Cardiac ventricle fibroblast (primary cell): ENCODE results near the gene SLC35A5.

DNA sequence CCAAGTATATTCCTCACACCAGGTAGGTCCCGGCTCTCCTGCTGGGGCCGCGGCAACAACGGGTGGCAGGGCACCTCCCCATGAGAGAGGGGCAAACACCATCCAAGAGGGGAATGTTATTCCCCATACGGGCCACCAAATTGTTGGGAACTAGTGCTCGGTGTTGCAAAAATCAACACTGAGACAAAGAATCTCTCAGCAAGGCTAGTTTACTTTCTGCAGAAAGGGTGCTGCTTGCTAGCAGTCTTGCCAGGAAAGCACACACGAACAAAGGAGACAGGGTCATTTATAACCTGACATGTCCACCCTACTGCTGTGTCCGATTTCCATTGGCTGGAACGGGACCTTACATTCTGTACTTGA, 102.1 kb upstream of the NECTIN3 start:
- RAMPAGE, long total RNA: no peak

DNA sequence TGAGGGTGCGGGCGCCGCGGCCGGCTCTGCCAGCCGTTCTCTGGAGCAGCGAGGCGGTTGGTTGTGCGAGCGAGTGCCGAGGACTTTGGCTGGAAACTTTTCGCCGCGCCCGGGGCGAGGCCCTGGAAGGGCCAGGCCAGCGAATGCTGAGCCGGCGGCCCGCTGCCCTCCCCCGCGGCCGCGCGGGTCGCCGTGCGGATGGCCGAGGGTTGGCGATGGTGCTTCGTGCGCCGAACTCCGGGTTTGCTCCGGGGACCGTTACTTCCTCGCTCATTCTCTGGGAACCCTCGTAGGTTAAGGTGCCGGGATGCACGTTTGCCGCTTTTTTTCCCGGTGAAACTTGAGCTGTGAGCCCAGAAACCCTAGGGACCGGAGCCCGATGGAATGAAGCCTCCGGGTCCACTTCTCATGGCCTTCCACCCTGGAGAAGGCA, 622 bp downstream of the NECTIN3 start:
- RAMPAGE, long total RNA: no peak

GRCh38 chr3:111543725-111544267, 1.8 kb downstream of the CD96 start:
- RAMPAGE, long total RNA: no peak

DNA sequence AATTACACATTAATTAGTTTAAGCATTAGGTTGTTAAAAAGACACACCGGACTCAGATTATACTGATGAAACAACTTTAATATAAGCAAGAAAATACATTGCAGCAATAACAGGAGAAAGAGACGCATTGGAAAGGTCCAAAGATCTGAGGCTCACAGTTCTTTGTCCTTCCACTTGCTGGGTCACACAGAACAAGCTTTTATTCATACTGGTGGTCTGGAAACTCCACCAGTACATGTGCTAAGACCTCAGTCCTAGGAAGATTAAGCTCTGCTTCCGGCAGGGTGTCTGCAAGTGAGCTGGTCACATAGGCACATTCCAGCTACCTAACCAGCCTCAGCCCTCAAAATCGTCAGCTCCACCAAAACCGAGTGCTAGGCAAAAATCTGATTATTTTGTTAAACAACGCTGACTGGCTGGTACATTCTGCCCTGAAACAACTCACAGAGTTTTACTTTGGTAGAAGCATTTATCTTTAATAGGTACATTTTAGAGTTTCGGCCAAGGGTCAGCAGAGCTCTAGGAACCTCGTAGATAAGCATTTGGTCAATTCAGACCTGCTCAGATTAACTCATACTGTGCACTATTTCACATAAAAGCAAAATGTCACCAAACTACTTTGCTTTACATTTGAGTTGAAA, 2.2 kb downstream of the ZBED2 start:
- RAMPAGE, long total RNA: no peak

DNA sequence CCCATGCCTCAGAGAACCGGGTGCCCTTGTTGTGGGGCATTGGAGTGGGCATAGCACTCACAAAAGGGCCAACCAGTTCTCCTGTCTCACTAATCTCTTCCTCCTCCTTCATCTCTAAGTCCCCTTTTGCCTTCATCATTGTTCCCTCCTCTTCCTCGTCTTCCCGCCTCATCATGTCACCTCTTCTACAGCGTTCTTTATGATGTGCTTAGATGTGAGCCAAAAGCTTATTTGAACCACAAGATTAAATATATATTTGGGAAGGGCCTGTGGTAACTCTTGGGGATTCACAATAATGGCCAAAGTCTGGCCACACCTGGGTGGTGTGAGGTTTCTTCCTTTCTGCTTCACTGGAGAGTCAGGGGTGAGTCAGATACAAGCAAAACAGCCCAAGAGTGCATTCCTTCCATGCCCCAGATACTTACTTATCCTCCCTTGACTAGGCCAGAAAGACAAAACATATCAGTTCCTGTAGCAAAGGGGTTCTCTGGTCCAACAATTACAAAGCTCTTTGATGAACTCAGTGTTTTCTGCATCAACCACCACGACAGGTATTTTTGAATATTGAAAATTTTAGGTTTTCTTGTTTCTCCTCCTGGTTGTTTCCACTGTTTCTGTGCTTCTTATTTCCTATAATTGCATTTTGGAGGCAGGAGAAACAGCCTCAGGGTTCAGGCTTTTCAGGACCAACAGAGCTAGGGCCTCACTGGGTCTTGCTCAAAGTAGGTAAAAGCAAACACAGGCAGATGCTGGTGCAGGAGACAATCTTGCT, 933 bp downstream of the ZBED2 start:
- RAMPAGE, long total RNA: no peak

DNA sequence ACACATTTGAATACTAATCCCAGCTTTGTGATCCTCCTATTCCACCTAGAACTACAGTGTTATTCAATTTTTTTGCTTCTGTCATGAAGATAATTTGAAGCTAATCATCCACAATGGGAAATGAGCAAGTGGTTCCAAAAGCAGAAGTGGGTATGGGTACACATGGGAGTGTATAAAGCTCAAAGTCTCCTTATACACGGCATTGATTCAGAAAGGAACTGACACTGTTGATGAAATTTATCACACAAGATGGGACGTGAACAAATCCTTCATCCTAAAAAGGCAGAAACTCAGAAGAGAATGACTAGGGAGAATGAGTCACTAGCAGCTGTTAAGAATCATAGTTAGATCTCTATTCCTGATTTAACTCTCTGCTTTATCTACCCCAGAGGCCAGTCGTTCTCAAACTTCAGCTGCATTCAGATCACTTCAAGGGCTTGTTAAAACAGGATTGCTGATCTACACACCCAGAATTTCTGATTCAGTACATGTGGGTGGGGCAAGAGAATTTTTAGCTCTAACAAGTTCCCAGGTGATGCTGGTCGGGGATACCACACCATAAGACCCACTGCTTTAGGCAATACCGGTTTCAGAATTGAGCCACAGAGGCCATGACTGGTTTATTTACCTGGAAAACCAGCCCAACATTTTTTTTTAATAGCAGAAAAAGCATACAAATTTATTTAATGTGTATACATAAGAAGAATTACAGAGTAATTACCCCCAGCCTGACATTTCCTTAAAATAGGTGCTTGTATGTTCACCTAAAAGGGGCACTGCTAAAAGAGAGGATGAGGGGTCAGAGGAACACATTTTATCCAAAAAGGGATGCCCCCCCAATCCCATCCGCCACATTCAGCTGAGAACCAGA, 87.0 kb downstream of the PLCXD2 start:
- RAMPAGE, long total RNA: no peak

DNA sequence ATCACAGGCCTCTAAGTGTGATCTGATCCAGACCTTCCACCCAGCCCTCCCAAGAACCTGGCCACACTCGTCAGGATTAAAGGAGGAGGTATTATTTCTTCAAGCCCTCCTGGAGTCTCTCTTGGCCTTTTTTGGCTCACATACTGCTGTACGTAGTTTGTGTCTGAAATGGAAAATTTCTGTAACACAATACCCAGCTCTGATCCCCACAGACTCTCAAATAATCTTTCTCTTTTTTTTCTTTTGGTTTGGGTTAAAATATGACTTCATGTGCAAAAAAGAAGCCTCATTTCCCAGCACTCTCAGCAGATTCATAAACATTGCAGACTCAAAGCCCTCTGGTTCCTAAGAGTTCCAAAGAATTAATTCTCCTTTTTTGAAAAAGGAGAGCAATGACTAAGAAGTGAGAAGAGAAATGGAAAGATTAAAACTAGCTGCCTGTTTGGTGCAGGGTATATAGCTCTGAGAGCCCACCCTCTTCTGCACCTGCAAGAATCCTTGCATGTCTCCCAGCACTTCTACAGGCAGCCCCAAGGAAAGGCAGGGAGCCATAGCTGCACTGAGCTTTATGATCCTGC, 88.2 kb downstream of the PLCXD2 start:
- RAMPAGE, long total RNA: no peak

DNA sequence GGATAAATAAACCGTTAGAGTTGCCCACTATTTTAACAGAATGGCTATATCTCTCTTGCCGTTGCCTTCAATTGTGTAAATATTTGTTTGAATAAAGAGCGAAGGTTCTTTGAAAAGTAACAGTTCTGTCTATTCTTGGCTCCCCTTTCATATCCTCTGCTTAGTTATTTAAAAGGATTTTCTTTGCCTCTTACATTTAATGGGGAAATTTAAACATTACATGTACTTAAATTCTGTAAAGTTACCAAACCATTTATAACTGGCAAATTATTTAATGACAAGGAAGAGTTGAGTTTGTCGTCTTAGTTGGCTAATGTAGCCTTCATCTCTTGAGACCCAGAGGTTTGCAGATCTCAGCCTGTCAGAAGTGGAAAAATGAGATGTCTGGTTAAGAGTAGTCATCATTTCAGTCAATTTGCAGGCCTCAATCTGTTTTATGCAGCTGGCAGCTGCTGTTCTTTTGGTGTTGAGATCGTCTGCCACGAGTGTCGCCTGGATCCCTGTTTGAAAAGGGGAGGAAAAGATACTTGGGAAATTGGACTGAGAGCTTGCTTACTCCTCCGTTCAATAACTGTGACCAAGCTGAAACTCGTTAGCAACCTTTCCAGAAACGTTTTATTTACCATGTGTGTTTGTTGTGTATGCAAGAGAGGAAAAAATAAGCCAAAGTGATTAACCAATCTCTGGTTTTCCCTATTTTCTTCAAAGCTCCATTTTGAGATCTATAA, 2.2 kb downstream of the PHLDB2 start:
- RAMPAGE, long total RNA: no peak

- RAMPAGE, long total RNA: no peak
These were observed 11.1 kb upstream of the ABHD10 start for GRCh38 chr3:111967537-111968317.

DNA sequence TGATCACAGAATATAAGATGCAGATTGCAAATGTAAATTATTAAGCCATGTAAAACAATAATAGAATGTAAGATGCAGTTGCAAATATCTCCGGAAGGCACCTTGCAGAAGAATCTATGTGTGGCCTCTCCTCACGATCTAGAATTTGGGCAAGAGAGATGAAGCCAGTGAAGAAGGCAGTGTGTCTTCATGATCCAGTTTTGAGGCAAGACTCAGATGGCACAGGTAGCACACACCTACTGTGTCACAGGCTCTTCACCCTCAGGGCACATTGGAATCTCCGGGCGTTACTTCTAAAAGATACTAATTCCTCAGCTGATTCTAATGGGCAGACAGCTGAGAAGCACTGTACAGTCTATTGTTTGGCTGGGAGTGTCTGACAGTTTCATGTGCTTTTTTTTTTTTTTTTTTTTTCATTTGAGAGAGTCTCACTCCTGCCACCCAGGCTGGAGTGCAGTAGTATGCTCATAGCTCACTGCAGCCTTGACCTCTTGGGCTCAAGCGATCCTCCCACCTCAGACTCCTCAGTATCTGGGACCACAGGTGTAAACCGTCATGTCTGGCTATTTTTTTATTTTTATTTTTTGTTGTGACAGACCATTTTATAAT, 3.8 kb downstream of the C3orf52 start:
- RAMPAGE, long total RNA: no peak

DNA sequence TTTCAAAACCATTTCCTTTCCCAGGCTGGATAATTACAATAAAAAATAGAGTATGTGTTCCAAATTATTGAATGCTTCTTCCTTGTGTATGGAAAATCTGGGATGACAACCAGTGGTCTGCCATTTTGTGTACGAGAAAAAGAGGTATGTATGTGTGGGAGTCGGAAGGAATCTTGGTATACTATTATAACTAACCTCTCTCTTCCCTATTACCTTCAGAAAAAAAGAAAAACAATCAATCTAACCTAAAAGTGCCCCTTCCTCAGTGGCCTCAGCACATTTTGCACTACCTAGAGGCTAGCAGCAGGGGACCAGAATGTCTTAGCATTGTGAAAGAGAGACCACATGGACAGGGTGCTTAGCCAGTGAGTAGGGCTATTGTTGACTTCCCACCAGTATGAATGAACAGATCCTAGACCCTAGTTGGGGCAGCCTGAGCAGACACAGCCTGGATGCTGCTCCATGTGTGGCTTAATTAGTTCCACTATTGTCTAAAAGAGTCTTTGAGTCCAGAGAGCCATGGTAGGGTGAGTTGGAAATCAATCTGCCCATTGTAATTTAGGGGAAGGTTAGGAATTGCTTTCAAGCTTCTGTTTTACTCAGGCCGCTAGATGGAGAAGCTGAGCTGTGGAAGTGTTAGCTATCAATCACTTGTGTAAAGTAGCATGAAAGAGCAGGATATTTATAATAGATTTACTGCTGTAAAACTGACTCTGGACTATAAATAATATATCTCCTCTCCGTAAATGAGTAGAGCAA, 3.8 kb upstream of the GCSAM start:
- RAMPAGE, long total RNA: no peak

GRCh38 chr3:112302121-112302961, 8.3 kb upstream of the SLC9C1 start:
- RAMPAGE, long total RNA: no peak

GRCh38 chr3:112421333-112422044, 77.8 kb downstream of the BTLA start:
- RAMPAGE, long total RNA: no peak

DNA sequence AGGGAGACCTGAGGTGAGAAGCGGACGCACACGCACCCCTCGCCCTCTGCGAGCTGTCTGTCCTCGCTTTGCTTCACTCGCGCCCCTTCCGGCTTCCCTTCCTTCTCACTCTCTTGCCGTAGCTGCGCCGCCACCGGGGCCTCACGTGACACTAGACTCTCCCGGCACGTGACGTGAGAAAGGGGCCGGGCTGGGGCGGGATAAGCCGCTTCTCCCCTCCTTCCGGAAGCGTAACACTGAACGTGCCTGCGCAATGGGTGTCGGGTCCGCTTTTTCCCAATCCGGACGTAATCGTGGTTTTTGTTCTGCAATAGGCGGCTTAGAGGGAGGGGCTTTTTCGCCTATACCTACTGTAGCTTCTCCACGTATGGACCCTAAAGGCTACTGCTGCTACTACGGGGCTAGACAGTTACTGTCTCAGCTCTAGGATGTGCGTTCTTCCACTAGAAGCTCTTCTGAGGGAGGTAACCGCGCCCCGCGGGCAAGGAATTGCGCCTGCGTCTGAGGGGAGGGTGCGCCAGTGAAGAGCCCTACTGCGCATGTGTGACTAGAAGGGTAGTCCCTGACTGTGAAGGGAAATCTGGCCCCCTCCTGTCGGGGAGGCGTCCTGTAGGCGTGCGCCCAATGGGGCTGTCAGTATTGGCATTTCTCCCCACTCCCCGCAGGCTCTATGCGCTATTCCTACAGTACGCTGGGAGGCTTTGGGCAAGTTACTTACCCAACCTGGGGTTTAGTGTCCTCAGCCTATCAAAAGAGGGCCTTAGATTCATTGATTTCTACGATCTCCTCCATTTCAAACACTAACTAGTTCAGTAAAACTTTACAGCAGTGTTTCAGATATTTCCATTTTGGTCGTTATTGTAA, at the start of gene SLC35A5:
TSS of gene SLC35A5 (plus strand) at position 236 of the 864 bp plus-strand sequence.
- RAMPAGE, long total RNA: no peak

DNA sequence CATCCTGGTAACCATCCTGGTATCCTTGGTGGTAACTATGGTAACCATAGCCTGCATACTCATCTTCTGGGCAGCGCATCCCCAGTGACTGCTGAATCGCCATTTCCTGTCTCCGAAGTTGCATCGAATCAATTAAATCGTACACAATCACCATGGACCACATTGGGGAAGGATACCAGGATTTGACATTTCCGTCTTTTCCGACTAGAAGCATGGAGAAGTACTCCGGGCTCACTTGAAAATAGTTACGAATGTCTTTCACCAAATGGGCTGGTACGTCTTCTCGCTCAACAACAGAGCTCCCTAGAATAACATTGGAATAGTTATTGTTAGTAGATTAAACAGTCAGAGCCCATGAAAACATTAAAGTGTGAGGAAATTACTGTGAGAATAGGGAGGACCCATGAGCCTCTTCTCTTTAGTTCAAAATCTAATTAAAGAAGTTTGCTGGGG, 35.5 kb downstream of the CCDC80 start:
- RAMPAGE, long total RNA: no peak

- RAMPAGE, long total RNA: no peak
These were observed 17.6 kb upstream of the BOC start for GRCh38 chr3:113193776-113194180.

DNA sequence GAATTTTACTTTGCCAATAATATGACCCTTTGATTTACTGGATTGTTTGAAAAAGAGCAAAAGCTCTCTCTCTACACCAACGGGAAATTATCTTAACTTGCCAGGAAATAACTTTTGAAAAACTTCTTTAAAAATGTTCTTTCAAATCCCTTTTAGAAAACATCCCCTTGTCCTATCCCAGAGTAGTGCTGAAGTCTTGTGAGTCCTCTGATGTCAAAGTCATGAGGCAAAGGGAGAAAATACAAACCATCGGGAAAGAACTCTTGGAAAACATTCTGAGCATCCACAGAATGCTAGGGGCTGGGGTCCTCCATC, 36.4 kb downstream of the BOC start:
- RAMPAGE, long total RNA: no peak

DNA sequence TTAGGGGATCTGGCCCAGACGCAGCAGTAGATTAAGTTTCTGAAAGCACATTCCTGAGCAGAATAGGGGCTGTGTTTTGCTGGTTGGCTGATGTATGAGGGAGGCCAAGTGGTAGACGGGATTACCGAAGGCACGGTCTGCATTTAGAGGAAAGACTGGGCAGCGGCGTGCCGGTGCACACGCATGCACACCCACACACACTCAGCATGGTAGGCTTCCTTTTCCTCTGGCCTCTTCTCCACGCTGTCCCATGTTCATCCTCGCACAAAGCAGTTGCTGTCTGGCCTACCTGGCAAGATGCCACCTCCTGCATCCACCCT, 43.1 kb downstream of the BOC start:
- RAMPAGE, long total RNA: no peak

- RAMPAGE, long total RNA: no peak
These were observed 76.8 kb downstream of the BOC start for GRCh38 chr3:113288059-113288565.

DNA sequence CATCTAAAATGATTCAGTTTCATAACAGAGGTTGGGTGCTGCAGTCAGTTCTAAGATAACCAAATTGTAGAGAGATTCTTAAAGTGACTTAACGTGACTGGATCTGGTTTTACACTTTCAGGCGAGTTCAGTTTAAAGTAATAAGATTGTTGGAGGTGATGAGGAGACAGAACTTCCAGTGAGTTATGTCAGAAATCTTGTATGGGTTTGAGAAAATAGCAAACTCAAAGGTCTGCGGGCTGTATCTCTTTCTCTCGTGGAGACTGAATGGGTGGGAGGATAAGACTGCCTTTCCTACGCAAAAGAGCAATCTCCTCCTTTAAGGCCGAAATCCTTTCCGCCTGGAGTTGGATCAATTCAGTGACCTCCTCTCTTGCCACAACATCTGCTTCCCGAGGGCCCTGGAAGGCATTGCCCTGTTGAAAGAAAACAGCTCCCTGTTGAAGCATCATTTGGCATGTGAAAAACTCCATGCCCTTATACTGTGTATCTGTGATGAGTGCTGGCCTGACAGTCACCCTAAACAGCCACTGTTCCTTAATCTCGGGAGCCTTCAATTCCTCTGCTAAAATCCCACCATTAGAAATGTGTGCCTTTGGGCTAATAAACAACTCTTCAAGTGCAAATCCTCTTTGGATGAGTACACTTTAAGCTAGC, 80.1 kb downstream of the BOC start:
- RAMPAGE, long total RNA: no peak